Tibial artery (tissue), 1 donor: Measurements from ENCODE around the gene STK17A.

DNA sequence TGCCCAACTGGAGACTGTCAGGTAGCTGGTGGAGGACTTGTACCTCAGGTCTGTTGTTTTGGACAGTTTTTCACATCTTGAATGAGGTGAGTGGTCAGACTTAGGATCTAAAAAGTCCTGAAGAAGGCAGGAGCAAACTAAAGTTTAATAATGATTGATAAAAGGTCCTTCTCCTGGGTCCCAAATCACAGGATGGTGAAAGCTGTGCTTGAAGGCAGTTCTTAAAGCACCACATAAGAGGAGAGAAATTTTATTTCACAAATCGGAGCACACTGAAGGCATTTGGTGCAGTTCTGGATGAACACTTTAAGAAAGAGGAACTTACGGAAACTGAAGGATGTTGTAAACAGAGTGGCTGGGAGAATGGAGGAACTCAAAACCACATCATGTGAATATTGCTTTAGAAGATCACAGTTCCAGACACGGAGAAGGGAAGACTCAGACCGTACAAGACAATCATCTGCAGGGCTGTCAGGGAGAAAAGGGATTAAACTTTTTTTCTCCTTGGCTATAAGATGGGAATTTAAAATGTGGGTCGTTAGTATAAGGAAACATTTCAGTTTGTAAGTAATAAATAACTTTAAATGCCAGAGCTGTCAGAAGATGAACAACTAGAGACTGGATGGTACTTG, 9.1 kb upstream of the GPR141 start:
- PRO-cap = no peak

DNA sequence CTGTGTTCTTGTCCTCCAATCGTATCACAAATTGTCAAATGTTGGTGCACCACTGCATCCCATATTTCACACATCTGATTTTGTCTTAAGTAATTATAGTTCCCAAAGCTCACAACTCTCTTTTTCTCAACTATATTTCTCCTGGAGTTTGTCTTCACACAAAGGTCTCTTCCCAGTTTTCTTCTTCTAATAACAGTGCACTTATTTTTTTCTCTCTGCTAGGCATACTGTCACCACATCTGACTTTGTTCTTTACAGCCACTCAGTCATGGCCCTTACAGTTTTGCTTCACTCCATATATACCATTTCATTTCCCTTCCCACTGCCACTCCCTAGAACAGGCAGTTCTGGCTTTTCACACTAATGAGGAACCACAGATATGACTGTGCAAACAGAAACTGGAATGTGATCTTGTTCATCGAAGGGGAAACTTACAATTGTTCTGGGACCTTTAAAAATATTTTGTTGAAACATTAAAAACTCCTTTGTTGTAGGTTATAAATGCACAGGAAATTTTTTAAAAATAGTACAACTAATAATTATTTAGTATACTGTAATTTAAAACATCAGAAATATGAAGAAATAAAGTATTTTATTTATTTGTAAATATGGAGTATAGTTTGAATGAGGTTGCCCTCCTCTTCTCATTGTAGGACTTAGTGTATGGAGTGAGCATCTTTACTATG, 67.3 kb downstream of the EPDR1 start:
- PRO-cap = no peak

DNA sequence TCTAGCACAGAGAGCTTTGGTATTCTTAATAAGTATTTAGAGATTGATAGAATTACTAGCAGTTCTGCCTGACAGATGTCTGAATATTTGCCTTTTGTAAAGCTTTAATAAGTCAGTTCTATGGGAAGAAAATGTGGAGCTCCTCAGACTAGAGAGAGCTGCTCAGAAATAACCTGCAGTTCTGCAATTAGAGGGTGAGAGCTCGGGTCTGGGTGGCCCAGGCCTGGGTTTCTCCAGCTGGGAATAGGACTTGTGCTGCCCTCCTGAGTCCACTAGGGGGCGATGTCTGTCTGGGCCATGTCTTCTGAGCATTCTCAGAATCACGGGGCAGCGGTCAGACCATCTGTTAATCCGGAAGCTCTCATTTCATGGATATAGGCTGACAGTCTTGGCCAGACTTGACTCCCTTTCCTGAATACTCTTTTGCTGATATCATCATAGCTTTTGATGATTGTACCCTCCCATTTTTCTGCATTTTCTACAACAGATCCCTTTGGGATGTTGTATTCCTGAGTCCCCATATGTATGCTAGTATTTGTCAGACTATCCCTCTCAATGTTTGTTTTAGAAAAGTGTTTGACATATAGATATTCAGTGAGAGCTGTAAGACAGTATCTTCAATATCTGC, 37.7 kb downstream of the STARD3NL start:
- PRO-cap = no peak

GRCh38 chr7:38280586-38281123, 102.6 kb downstream of the STARD3NL start:
- PRO-cap = no peak

GRCh38 chr7:38300149-38300720, 122.2 kb downstream of the STARD3NL start:
- PRO-cap = no peak

- PRO-cap = no peak
Observed at GRCh38 chr7:38341088-38342089, 163.3 kb downstream of the STARD3NL start.

- PRO-cap = no peak
Observed at GRCh38 chr7:38358232-38359270, 180.5 kb downstream of the STARD3NL start.

- PRO-cap = no peak
Observed at GRCh38 chr7:38672643-38673038, 41.5 kb upstream of the AMPH start.

DNA sequence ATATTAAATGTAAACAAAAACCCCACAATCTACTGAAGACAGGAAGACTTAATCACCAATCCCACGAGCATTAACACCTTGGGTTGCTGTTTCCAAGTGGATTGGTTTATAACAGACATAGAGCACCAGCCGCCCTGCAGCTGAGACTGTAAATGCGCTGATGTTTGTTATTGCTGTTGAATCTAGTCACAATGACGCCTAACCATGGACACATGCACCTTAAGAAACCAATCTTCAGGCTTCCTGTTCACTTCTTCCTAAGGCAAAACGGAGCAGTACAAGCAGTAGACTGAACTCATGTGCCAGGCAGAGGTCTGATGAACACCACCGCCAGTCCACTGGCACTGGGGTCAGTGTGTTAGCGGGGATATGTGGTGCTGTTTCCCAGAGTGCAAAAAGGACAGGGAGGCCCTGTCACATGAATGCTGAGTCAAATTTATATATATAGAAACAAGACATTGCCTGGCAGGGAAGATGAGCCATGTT, 122.0 kb upstream of the AMPH start:
- PRO-cap = no peak

DNA sequence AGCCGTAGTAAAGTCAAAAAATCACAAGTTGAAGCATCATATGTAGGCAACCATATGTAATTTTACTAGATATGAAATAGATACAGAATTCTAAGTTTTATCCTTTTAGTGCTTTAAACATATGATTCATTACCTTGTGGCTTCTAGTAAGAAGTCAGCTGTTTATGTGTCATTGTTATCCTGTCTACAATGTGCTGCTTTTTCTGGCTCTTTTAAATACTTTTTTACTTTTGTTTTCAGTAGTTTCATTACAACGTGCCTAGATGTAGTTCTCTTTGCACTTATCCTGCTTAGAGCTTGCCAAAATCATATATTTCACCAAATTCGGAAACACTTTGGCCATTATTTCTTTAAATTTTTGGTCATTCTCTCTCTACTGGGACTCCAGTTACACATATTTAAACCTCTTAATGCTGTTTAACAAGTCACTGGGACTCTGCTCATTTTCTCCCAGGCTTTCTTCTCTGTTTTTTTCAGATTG, 26.4 kb downstream of the YAE1 start:
- PRO-cap = no peak

- PRO-cap = no peak
Observed at GRCh38 chr7:39631662-39631986, 8.3 kb downstream of the RALA start.

DNA sequence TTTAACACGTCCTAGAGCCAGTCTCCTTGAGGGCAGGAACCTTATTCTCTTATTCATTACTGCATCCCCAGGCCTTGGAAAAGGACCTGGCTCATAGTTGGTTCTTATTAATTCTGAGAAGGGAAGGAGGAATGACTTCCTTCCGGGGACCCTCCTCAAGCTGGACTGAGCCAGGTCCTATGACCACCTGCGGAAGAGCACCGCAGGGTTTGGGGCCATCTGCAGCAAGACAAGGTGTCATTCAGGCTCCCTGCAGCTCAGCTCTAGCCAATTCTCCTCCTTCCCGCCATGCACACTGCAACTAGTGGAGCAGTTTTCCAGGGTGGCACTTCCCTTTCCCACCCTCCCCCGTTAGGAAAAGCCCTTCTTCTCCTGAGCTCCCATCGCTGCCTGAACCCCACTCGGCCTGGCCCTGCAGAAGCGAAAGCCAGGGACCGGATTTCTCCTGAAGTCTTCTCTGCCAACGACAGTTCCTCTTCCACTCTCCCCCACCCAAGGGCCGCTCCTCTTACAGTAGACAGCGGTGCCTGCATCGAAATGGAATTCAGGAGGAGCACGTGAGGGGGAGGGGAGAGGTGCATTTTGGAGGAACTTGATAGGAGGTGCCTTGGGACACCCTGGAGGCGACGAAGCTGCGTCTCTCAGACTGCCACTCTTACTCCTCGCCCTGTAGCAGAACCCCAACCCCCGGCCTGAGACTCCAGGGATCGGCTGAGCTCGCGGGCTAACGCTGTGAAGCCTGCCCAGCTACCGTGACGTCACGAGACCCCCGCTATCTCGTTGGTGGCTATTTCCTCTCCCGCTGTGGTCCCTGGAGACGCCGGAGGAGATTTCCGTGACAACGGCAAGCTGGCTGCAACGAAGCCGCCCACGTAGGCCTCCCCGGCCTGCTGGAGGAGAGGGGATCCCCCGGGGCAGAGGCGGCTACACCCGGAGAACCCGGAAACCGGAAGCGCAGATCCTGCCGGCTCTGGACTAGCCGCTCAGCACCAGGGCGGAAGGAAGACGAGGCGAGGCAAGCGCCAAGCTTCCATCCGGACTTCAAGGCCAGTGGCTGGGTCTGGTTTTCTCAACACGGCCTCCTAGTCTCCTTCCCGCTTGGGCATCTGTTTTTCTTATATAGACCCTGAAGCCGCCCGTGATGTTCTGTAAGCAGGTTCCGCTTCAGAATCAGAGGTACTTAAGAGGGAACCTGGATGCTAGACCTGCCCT, 109.7 kb downstream of the RALA start:
- PRO-cap = bidirectional peak, plus-strand start at position 957 of the sequence, minus-strand start at position 880 of the sequence

DNA sequence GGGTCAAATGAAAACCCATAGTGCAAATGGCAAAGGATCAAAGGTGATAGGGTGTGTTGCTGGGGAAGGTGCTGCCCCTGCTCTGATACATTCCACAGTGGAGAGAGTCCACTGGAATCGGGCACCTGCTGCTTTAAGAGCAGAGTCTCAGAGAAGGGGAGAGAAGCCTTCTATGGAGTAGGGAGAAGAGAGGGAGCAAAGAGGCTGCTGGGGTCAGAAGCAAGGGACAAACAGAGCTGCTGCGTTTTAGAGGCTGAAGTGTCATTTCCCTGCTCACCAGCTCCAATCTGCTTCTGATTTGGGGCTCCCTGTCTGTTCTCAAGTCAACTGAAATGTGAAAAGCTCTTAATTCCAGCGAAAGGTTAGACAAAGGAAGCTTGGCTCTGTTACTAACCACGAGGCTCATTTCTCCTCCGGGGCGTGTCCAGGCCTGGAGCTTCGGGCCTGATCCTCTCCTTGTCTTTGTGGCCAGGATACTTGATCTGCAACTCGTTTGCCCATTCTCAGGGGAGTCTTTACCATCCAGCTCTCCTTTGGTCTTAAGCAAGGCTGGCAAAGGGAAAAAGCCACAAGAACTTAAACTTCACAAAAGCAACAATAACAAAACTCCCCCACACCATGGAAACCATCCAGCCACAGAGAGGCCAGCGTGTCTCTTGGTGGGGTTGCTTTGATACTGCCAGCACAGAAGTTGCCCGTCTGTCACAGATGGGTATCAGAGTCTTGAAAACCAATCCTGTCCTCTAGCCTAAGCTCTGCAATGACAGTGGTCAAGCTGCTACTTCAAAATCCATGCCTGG, 692.6 kb downstream of the SUGCT start:
- PRO-cap = no peak

- PRO-cap = no peak
Observed at GRCh38 chr7:41733196-41733541, 30.3 kb upstream of the INHBA start.

DNA sequence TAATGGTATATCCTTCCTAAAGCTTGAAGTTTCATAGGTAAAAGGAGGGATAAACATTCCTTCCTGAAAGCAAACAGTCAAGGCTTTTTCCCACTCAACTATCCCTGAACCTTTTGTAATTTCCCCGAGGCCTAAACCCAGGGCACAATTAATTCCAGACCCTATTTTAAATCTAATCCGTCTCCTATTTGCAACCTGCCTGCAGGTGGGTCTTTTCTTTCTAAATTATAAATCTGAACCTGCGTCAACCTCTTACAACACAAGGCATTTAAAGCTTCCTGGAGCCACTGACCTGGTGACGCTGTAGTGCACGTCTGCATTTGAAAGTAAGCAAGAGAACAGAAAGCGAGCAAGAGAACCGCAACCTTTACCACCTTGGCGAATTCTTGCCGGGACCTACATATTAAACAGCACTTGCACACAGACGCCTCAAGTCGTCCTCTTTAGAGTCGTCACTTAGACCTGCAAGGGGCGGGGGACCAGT, 9.6 kb downstream of the GLI3 start:
- PRO-cap = no peak

DNA sequence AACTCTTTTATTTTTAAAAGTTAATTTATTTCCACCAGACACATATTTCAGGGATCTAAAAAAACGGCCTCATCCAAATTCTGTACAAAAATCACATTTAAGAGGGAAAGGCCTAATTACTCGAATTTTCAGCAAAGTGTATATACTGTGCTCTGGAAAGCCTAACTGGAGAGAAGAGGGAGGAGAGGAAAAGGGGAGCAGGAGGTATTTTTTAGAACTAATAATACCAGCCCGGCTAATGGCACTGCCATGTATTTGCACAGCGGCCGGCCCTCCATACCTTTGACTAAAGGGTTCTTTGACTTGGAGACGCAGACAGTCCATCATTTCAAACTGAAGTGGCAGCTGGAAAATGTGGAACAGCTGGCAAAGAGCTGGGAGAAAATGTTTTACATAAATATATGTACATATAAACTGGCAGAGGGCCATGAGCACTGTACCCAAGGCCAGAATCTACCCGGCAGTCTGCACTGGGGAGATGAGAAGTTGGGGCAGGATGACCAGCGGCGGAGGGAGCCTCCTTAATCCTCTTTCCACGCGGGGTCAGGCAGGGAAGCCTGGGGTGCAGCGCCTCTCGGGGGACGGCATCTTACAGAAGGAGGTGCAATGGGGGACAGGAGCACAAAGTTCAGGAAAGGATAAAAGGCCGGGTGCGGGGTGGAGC, 1.4 kb downstream of the GLI3 start:
- PRO-cap = no peak

DNA sequence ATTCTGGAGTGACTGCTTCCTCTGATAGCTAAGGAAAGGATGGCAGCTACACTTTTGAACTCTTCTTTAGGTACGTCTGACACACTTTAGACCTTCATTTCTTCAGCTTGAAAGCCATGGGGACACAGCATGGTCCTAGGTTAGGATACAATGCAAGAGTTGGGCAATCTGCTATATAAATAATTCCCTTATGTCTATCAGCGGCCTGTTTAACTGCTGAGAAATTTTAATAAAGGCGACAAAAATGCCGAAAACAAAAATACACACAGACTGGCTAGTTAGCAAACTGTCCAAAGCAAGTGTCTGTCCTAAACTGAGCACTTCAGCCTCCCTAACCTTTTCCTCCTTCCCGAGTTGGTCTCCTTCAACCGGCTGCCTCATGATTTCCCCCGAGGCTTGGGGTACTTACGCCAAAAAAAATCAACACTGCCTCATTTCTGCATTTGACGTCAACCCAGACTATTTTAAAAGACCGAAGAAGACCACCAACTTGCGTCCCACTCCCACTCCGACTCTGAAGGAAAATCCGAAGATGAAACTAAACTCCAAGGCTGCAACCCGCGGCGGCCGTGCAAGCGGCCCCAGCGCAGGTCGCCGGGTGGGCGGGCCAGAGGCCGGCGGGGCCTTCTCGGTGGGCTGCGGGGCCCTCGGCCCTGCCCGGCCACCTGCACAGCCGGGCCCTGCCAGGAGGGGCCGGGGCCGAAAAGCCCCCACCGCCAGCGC, 650 bp downstream of the C7orf25 start:
- PRO-cap = no peak

- PRO-cap = no peak
Observed at GRCh38 chr7:42913409-42914025, 1.6 kb upstream of the C7orf25 start.

- PRO-cap = unidirectional peak, plus-strand start at chr7:43582987; unidirectional peak, plus-strand start at chr7:43583115
Observed at GRCh38 chr7:43582688-43583277, at the start of gene STK17A. TSS of gene STK17A (plus strand) at chr7:43583108.

DNA sequence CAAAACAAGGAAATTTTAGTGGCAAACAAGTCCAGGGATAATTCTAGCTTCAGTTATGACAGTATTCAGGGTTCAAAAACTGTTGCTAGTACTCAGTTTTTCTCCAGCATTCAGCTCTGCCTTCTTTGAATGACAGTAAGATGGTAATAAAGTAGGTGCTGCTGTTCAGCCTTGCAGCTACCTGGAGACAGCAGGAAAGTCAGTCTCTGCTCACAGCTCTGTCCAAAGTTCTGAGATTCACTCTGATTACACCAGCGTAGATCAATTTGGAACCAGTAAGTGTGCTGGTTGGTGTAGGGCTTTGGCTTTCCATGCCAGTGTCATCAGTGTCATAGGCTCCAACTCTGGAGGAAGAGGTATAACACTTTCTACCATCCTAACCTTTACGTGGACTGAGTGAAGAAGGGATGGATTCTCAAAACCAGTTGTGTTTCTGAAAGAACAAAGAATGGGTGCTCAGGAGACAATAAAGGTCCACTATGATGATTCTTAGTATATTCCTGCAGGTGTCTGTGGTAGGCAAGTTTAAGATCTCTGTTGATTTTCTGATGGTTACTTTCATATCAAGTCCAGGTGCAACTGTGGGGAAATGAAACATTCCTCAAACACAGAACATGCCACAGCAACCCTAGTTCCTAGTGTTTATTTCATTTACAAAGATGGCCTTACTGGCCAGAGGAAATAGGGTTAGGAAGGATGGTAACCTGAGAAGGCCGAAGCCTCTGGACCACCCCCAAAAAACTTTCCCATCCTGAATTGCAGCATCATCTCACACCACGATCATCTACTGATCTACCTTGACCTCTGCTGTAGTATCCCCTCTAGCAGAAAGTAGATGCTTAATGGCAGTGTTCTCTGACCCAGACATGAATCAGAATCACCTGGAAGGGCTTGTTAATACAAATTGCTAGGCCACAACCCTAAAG, 26.4 kb downstream of the STK17A start:
- PRO-cap = no peak